ENCODE data around the gene TRAK2.

- PRO-cap: no peak
- RAMPAGE, long total RNA, 2 experiments: no peak in any of the 2 experiments
Observed at GRCh38 chr2:200830578-200830943, 18.9 kb downstream of the BZW1 start.

- PRO-cap: no peak
- RAMPAGE, long total RNA, 2 experiments: no peak in any of the 2 experiments
Observed at GRCh38 chr2:200857322-200858470, 6.8 kb downstream of the CLK1 start.

DNA sequence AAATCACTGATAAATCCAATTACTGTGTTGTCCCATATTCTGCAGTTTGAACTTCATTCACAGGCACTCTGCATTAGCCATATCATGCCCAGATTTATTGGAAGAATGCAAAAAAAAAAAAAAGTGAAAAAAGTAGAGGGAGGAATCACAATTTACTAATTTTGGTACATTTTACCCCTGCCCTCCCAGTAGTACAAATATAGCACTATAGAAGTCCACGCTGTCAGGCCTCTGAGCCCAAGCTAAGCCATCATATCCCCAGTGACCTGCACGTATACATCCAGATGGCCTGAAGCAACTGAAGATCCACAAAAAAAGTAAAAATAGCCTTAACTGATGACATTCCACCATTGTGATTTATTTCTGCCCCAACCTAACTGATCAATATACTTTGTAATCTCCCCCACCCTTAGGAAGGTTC, 2.5 kb downstream of the CLK1 start:
- PRO-cap: no peak
- RAMPAGE, long total RNA, 2 experiments: no peak in any of the 2 experiments

GRCh38 chr2:200890348-200891045, 1.3 kb downstream of the NIF3L1 start:
- PRO-cap: no peak
- RAMPAGE, long total RNA, 2 experiments: no peak in any of the 2 experiments

DNA sequence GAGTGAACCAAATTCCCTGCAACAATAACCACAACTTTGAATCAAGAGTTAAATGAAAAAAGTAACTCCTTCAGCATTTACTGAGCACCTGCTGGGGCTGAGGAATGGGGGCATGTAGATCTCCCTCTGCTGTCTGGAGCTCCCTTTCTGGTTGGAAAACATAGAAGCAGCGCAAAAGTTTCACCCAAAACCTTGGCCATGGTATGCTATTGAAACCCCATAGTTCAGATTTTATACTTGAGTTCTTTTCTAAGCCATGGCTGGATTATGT, 4.9 kb downstream of the CFLAR start:
- PRO-cap: no peak
- RAMPAGE, long total RNA, 2 experiments: no peak in any of the 2 experiments

- PRO-cap: no peak
- RAMPAGE, long total RNA, 2 experiments: no peak in any of the 2 experiments
Observed at GRCh38 chr2:201126208-201126544, 10.2 kb downstream of the CFLAR start.

- PRO-cap: no peak
- RAMPAGE, long total RNA, 2 experiments: no peak in any of the 2 experiments
Observed at GRCh38 chr2:201219748-201220753, 37.1 kb downstream of the CASP10 start.

GRCh38 chr2:201266347-201267145, 6.2 kb downstream of the CASP8 start:
- PRO-cap: no peak
- RAMPAGE, long total RNA, 2 experiments: no peak in any of the 2 experiments

DNA sequence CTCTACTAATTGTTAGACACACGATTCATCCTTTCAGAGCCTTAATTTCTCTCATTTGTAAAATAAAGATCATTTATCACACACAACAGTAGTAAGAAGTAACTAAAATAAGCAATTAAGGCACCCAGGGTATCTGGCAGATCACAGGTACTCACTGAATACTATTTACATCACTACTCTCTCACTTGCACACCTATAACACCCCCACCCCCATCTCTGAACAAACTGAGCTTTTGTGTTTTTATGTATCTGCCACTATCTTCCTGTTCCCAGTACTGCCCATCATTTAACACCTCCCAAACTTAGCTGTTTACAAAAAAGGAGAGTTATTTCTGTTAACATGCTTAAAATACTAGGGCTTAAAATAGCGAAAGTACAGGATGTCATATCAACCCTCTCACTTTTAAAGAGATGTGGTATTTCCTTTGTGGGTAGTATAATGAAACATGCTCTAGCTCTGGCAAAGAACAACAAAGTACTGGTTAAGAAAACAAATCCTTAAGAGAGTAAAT, 37.2 kb downstream of the TRAK2 start:
- PRO-cap: no peak
- RAMPAGE, long total RNA, 2 experiments: no peak in any of the 2 experiments

GRCh38 chr2:201450680-201451827, at the start of gene TRAK2:
Gene TRAK2, minus strand, starts transcription at chr2:201451458.
- PRO-cap: bidirectional peak, plus-strand start at chr2:201451702, minus-strand start at chr2:201451455
- RAMPAGE, long total RNA, 2 experiments: start-site peak on the minus strand in 2 of 2 experiments, at chr2:201451458-201451605 at its widest, 61 to 131 reads per replicate

DNA sequence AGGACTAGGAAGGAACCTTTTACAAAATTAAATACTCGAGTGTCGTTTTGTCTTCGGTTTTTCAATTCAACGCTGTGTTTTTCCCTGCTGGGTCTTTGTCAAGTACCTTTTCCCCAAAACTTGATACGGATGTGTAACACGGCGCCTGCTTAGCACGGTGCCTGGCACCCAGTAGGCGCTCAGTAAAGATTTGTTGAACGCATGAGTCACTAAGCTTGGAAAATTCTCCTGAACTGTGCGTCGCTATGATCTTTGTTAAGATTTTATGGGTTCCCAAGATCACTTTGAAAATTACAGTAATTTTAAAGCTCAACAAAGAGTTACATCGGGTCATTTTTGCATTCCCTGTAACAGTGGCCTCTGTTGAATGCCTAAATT, 823 bp downstream of the STRADB start:
- PRO-cap: no peak
- RAMPAGE, long total RNA, 2 experiments: no peak in any of the 2 experiments

DNA sequence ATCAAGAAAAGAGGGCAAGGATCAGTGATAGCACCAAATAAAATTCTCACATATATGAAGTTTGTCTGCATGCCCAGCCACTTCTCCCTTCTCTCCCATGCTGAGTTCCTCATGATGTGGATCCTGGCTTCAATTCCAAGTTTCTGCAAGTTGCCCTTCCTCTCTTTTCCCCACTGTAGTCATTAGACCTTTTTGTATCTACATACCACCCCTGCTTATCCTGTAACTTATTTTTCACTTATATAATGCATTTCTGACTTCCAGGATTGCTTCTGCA, 6.9 kb downstream of the STRADB start:
- PRO-cap: no peak
- RAMPAGE, long total RNA, 2 experiments: no peak in any of the 2 experiments

DNA sequence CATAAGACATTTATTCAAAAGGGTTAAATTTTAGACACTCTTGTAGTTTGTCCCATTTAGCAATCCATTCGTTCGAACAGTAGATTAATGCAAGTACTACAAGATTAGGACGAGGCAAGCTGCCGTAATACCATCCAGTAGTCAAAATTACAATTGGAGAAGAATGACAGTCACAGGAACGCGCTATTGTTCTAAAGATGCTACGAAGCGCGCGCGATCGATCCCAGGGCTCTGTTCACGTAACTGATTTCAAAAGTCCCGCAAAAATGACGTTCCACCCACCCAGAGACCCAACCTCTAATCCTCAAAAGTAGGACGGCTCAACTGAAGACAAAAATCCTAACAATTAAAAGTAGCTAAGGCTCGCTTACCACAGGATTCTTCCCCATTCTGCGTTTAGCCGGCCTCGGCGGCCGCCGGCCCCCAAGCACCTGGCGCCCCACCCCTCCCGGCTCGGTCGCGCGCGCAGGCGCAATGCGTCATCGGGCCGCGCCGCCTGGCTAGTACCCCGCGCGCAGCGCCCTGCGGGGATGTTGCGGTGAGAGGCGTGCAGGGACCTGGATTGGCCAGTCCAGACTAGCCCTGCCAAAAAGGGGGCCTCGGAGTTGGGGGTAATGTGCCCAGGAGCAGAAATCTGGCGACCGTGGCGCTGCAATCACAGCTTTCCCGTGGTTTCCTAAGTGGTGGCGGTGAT, 918 bp downstream of the TMEM237 start:
- PRO-cap: bidirectional peak, plus-strand start at position 533 of the sequence, minus-strand start at position 433 of the sequence
- RAMPAGE, long total RNA, 2 experiments: start-site peak on the minus strand in 2 of 2 experiments, centred at positions 442 to 450 of the sequence, 23 to 53 reads per replicate

- PRO-cap: no peak
- RAMPAGE, long total RNA, 2 experiments: no peak in any of the 2 experiments
Observed at GRCh38 chr2:201858679-201859342, 52.5 kb downstream of the CDK15 start.

DNA sequence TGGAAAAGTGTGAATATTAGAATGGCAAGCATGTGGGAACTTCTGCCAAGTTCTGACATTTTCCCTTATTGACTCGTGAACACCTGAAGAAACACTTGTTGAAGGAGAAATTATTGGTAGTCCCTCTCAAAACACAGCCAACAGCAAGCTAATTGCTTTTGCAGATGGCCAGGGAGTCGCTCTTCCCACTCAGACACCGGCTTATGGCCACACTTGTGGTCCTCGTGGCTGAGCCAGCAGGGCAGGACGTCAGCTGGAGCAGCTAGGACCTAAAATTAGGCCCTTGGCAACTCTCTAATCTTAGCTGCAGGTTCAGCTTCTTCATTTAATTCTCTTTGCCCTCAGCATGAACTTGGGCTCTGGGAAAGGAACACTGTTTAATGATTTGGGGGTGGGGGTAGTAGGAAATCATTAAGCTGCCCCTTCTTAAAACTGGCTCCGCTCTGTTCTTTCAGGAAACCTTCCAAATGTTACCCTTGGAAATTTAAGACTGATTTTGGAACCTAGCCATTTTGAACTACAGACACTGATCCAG, 77.3 kb downstream of the CDK15 start:
- PRO-cap: no peak
- RAMPAGE, long total RNA, 2 experiments: no peak in any of the 2 experiments

DNA sequence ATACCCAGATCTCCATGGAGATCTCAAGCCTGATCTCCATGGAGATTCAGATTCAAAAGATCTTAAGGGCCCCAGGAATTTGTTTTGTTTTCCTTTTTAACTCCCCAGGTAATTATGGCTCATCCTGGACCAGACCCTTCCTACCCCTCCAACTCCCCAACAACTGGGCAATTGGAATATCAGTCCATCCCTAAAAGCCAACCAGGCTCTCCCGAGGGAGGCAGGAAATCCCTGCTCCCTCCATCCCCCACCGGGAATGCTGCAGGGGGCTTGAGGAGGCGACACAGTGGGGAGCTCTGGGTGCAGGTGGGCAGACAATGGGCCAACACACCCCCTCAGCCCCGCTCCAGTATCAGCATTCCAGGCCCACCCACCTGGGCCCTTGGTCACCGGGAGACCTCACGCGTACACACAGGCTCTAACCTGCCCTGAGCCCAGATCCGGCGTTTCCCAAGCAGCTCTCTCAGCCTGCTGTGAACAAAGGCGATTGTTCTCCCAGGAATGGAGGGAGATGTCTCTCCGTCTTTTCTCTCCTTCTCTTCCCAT, 37.7 kb upstream of the FZD7 start:
- PRO-cap: no peak
- RAMPAGE, long total RNA, 2 experiments: no peak in any of the 2 experiments

- PRO-cap: no peak
- RAMPAGE, long total RNA, 2 experiments: no peak in any of the 2 experiments
Observed at GRCh38 chr2:202290868-202291489, 25.4 kb downstream of the NOP58 start.

GRCh38 chr2:202302575-202303130, 37.1 kb downstream of the NOP58 start:
- PRO-cap: no peak
- RAMPAGE, long total RNA, 2 experiments: no peak in any of the 2 experiments

DNA sequence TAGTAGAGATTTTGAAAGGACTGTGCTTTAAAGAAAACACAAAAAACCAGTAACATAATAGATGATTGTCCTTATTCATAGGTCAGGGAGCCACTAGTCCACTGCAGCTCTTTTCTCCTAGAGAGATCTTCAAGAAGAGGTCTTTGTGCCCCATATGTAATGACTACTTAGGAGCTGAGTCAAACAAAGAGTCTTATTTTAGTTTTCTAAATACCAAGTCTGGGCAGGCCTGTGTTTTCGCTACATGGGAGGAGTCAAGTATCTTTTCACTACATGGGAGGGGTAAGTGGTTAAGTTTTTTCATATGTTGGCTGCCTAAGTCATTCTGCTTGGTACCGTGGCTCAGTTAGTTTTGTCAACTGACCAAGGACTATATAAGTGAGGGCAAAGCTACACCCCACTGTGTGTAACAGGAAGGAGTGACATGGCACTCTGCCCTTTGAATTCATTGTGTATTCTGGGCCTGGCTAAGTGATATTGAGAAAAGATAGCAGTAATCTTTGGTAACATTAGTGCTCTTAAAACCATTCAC, 25.0 kb upstream of the FAM117B start:
- PRO-cap: no peak
- RAMPAGE, long total RNA, 2 experiments: no peak in any of the 2 experiments

GRCh38 chr2:202726130-202726416, 91.3 kb downstream of the FAM117B start:
- PRO-cap: no peak
- RAMPAGE, long total RNA, 2 experiments: start-site peak on the plus strand in 1 of 2 experiments, at chr2:202726281-202726310 at its widest, 22 reads per replicate

All from lower leg skin (tissue), 2 donors.